Measurements from ENCODE around the genes KHDC1, DDX43, CGAS and MTO1.

GRCh38 chr6:70552592-70553072, 14.1 kb upstream of the SDHAF4 start:
- RRBS = no CpG with 5 or more reads among the region's 6 CpGs
CAGE:
- cytosol, long polyA plus RNA = no peak
- long polyA plus RNA = no peak
- nucleus, long polyA plus RNA = no peak

DNA sequence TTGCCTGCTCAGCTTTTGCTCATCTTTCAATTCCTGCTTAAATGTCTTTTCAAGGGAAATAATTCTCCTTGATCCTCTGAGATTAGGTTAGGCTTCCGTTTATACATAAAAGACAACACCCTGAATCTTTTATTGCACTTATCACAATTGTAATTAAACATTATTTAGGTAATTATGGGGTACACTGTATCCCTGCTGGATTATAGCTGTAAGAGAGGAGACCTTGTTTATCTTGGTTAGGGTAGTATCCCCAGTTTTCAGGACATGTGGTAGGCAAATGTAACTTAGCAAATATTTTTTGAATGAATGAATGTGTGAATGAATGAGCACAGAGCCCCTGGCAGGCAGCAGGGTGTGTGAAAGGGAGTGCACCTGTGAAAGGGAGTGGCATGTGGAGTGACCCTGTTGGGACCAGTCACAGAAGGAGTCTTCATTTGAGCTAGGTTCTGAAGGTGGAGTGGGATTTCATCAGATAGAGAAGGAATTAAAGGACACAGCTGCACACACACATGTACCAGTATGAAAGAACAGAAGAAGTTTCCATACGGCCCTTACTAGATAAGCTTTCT, 4.8 kb downstream of the SMAP1 start:
- RRBS = no CpG with 5 or more reads among the region's 2 CpGs
CAGE:
- cytosol, long polyA plus RNA = no peak
- long polyA plus RNA = no peak
- nucleus, long polyA plus RNA = no peak

DNA sequence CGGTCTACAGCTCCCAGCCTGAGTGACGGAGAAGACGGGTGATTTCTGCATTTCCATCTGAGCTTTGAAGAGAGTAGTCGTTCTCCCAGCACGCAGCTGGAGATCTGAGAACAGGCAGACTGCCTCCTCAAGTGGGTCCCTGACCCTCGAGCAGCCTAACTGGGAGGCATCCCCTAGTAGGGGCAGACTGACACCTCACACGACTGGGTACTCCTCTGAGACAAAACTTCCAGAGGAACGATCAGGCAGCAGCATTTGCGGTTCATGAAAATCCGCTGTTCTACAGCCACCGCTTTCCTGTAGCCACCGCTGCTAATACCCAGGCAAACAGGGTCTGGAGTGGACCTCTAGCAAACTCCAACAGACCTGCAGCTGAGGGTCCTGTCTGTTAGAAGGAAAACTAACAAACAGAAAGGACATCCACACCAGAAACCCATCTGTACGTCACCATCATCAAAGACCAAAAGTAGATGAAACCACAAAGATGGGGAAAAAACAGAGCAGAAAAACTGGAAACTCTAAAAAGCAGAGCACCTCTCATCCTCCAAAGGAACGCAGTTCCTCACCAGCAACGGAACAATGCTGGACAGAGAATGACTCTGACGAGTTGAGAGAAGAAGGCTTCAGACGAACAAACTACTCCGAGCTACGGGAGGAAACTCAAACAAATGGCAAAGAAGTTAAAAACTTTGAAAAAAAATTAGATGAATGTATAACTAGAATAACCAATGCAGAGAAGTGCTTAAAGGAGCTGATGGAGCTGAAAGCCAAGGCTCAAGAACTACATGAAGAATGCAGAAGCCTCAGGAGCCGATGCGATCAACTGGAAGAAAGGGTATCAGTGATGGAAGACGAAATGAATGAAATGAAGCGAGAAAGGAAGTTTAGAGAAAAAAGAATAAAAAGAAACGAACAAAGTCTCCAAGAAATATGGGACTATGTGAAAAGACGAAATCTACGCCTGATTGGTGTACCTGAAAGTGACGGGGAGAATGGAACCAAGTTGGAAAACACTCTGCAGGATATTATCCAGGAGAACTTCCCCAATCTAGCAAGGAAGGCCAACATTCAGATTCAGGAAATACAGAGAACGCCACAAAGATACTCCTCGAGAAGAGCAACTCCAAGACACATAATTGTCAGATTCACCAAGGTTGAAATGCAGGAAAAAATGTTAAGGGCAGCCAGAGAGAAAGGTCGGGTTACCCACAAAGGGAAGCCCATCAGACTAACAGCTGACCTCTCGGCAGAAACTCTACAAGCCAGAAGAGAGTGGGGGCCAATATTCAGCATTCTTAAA, 115.6 kb downstream of the SMAP1 start:
- RRBS = no CpG with 5 or more reads among the region's 31 CpGs
CAGE:
- cytosol, long polyA plus RNA = no peak
- long polyA plus RNA = no peak
- nucleus, long polyA plus RNA = no peak

DNA sequence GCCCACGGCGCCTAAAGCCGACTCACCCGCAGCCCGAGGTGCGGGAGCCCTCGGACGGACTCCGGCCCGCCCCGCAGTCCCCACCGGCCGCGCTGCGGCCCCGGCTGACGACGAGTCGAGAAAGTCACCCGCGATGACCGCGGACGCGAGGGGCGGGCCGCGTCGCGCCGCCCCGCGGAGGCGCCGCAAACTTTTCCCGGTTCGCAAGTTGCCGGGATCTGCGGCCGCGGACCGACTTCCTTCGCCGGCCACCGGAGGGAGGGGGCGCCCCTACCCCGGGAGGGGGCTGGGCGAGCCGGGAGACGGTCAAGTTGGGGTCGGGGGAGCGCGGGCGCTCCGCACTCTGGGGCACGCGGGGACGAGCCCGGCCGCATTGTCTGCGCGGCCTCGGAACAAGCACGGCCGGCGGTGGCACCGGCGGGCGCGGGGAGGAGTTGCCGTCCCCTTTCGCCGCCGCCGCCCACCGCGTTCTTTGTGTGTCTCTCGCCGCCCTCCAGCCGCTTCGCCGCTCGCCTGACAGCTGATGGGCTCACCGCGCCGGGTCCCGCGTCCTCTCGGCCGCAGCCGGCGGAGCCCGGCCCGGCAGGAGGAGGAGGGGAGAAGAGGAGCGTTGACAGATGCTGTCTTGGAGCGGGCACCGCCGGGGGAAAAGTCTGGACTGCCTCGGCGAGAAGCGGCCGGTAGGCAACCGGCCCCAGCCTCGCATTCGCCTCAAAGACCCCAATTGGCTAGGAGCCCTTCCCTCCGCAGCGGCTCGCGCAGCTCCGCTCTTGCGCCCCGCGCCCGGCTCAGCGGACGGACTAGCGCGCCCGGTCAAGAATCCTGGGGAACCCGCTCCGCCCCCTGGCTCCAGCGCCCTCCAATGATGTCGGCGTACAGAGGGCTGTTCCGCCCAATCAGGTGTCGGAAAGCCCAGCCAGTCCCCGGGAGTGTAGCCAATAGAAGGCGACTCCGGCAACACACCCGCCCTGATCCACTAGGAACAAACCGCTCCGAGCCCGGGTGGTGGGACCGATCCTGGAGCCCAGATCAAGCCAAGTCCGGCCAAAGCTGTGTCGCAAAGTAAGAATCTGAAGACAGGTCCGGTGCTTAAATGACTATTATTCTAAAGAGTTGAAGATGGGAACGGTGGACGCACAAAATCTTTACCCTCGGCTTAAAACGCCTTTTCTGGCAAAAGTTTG, 131.8 kb downstream of the OGFRL1 start:
- RRBS = 2% methylated on average over 58 of the region's 141 CpGs
CAGE:
- cytosol, long polyA plus RNA = no peak
- long polyA plus RNA = no peak
- nucleus, long polyA plus RNA = no peak

DNA sequence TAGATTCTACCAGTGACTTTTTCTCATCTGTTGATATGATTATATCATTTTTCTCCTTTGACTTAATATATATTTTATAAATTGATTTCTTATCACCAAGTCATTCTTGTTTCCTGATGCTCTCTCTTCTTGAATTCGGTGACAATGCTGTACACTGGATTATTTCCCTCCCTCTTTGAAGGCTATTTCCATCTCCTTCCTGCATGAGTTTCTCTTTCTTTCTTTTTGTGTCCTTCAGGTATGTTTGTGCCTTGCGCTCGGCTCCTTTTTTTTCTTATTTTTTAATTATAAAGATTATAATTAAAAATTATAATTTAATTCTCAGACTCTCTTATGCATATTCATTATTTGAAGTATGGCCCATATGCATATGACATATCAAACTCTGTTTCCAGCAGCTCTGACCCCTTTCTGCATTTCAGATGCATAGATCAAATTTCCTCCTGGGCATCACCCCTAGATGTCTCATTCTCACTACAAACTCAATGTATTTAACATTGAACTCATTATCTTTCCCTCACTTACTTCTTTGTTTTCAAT, 232.8 kb upstream of the RIMS1 start:
- RRBS = no CpG with 5 or more reads among the region's 3 CpGs
CAGE:
- cytosol, long polyA plus RNA = no peak
- long polyA plus RNA = no peak
- nucleus, long polyA plus RNA = no peak

DNA sequence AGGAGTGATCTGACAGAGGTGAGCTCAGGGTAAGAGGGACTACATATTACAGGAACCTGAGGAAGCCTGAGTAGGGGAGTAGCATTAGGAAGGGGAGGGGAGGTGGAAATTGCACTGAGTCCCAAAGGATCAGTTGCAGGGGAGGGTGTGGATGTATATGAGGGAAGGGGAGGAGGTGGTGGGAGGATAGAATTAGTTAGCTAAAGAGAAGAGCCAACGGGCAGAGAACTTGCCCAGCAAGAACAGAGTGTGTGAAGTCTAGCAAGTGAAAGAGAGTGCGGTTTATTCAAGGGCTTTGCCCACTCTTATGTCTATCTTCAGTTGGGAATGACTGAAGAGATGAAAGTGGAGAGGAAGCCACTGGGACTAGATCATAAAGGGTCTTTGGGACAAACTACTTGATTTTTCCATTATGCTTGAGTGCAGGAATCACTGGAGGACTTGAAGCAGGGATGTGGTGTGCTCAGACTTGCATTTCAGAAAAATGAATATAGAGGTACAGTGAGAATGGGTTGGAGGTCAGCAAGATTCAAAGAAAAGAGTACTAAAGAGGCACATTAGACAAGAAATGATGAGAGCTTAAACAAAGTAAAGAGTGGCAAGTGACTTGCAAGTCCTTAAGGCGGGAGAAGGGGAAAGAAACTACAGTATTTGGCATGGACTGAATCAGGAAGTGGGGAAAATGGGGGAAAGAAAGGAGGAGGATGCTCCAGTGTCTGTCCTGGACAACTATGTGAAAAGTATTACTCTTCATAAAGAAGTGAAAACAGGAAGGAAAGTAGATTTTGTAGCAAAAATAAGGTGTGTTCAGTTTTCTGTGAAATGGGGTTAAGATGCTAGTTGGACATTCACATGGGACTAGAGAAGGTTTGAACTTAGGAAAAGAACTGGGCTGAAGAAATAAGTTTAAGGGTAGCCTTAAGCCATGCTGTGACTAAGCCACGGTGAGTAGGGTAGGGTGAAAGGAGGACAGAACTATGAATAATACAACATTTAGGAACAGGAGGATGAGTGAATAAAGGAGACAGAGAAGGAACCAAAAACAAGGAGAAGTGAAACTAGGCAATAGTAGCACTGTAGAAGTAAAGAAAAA, 110.7 kb downstream of the KCNQ5 start:
- RRBS = no CpG with 5 or more reads among the region's 4 CpGs
CAGE:
- cytosol, long polyA plus RNA = no peak
- long polyA plus RNA = no peak
- nucleus, long polyA plus RNA = no peak

- RRBS = 2% methylated on average over 31 of the region's 61 CpGs
CAGE:
- cytosol, long polyA plus RNA = start-site peak on the plus strand at chr6:73263203-73263273, 62 and 99 reads in 2 replicates
- long polyA plus RNA = no peak
- nucleus, long polyA plus RNA = start-site peak on the plus strand at chr6:73263207-73263276, 113 and 130 reads in 2 replicates
These were observed at the start of gene KHDC1 for GRCh38 chr6:73262726-73263540. Gene KHDC1, minus strand, starts transcription at chr6:73263196.

GRCh38 chr6:73264249-73265015, 1.4 kb upstream of the KHDC1 start:
- RRBS = no CpG with 5 or more reads among the region's 6 CpGs
CAGE:
- cytosol, long polyA plus RNA = no peak
- long polyA plus RNA = no peak
- nucleus, long polyA plus RNA = no peak

GRCh38 chr6:73394483-73394970, at the start of gene DDX43:
Gene DDX43, plus strand, starts transcription at chr6:73394828.
- RRBS = no CpG with 5 or more reads among the region's 35 CpGs
CAGE:
- cytosol, long polyA plus RNA = no peak
- long polyA plus RNA = no peak
- nucleus, long polyA plus RNA = no peak

GRCh38 chr6:73451784-73452544, at the start of gene CGAS:
Gene CGAS, minus strand, starts transcription at chr6:73452297.
- RRBS = 3% methylated on average over 20 of the region's 61 CpGs
CAGE:
- cytosol, long polyA plus RNA = no peak
- long polyA plus RNA = no peak
- nucleus, long polyA plus RNA = no peak

DNA sequence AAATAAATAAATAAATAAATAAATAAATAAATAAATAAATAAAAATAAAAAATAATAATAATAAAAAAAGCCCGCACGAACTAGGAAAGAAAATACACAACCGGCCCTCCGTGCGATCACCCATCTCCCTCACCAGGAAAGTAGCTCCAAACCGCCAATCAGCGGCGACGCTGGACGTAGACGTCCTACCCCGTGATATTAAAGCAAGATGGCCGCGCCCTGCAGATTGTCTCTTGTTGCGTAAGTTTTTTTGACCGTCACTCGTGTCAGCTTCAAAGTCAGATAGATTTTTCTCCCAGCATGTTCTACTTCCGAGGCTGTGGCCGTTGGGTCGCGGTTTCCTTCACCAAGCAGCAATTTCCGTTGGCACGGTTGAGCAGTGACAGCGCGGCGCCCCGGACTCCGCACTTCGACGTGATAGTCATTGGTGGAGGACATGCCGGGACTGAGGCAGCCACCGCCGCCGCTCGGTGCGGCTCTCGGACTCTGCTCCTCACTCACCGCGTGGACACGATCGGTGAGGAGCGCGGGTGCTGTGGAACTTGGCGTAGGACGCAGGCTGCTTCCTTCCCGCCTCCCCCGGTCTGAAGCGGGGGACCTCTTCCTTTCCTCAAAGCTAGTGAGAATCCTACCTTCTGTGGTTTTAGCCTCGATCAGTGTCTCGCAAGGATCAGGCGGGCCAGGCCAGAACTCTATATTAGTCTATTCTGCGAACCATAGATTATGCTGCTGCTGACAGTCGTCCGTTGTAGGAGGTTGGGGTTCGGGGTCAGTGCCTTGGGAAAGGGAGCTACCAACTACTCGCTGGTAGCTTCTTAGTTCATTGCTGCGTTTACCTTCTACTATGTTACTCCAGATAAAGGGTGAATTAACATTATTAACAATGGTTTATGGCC, at the start of gene MTO1:
MTO1 (plus strand) TSS at position 183 of the 896 bp plus-strand sequence.
- RRBS = 2% methylated on average over 3 of the region's 57 CpGs
CAGE:
- cytosol, long polyA plus RNA = start-site peak on the plus strand centred at position 210 of the sequence, 44 bp wide, 39 and 173 reads in 2 replicates
- long polyA plus RNA = start-site peak on the plus strand centred at position 215 of the sequence, 58 bp wide, 168 and 120 reads in 2 replicates
- nucleus, long polyA plus RNA = no peak

GRCh38 chr6:73515865-73516458, 4.9 kb downstream of the EEF1A1 start:
- RRBS = no CpG with 5 or more reads among the region's 3 CpGs
CAGE:
- cytosol, long polyA plus RNA = no peak
- long polyA plus RNA = no peak
- nucleus, long polyA plus RNA = no peak

- RRBS = no CpG with 5 or more reads among the region's 14 CpGs
CAGE:
- cytosol, long polyA plus RNA = no peak
- long polyA plus RNA = no peak
- nucleus, long polyA plus RNA = no peak
These were observed 2.6 kb downstream of the EEF1A1 start for GRCh38 chr6:73518139-73518734.

DNA sequence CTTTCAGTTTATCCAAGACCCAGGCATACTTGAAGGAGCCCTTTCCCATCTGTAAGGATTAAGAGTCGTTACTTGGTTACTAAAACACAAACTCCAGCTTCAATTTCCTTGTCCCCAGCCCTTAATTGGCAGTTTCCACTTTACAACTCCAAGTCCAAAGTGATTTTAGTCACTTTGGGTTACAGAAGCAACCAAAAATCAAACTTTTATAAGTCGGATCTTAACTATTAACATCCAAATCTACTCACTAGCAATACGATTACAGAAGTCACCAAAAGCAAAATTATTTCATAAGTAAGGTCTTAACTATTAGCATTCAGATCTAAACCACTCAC, 1.4 kb downstream of the EEF1A1 start:
- RRBS = no CpG with 5 or more reads among the region's 3 CpGs
CAGE:
- cytosol, long polyA plus RNA = no peak
- long polyA plus RNA = no peak
- nucleus, long polyA plus RNA = no peak

- RRBS = no CpG with 5 or more reads among the region's 4 CpGs
CAGE:
- cytosol, long polyA plus RNA = no peak
- long polyA plus RNA = no peak
- nucleus, long polyA plus RNA = no peak
These were observed 379.4 kb downstream of the CD109 start for GRCh38 chr6:74075379-74075909.

GRCh38 chr6:75075869-75076535, 129.9 kb downstream of the COL12A1 start:
- RRBS = no CpG with 5 or more reads among the region's 9 CpGs
CAGE:
- cytosol, long polyA plus RNA = no peak
- long polyA plus RNA = no peak
- nucleus, long polyA plus RNA = no peak

DNA sequence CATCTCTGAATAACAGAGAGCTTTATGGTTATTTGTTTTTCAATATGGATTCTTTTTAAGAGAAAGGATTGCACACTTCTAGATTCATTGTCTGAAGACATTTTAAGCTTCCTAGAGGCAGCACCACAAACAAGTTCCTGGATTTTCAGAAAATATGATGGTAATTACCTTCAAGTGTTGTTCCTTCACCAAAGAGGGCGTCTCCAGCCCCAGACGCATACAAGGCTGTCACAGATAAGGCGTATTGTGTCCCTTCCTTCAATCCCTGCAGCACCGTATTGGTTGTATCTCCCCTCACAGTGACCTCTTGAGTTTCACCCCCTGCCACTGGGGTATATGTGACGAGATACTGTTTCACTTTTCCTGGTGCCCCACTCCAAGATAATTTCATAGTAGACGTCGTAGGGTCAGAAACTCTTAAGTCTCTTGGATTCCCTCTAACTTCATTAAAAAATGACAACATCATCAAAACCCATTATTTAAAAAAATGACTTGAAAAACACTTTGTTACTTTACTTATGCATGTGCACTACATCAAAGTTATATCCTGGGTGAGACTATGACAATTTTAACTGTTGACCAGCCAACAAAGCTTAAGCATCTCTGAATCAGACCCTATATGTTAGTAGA, 30.9 kb downstream of the COL12A1 start:
- RRBS = no CpG with 5 or more reads among the region's 7 CpGs
CAGE:
- cytosol, long polyA plus RNA = start-site peak on the minus strand centred at position 263 of the sequence, 123 bp wide, 45 and 85 reads in 2 replicates
- long polyA plus RNA = no peak
- nucleus, long polyA plus RNA = start-site peak on the minus strand centred at position 204 of the sequence, 24 bp wide, 29 and 28 reads in 2 replicates; start-site peak on the minus strand centred at position 305 of the sequence, 33 bp wide, 26 and 30 reads in 2 replicates

DNA sequence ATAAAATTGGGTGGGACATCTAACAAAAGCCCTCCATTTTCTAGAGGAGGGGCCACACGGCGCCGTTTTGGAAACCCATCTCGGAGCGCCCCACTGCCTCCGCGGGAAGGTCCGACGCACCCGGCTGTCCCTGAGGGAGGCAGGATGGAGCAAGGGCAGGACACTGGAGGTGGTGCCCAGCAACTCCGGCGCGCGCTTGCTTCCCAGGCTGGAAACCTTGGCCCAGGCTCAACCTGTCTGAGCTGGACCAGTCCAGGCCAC, 4.1 kb downstream of the COL12A1 start:
- RRBS = 21% methylated on average over 2 of the region's 14 CpGs
CAGE:
- cytosol, long polyA plus RNA = no peak
- long polyA plus RNA = no peak
- nucleus, long polyA plus RNA = no peak

DNA sequence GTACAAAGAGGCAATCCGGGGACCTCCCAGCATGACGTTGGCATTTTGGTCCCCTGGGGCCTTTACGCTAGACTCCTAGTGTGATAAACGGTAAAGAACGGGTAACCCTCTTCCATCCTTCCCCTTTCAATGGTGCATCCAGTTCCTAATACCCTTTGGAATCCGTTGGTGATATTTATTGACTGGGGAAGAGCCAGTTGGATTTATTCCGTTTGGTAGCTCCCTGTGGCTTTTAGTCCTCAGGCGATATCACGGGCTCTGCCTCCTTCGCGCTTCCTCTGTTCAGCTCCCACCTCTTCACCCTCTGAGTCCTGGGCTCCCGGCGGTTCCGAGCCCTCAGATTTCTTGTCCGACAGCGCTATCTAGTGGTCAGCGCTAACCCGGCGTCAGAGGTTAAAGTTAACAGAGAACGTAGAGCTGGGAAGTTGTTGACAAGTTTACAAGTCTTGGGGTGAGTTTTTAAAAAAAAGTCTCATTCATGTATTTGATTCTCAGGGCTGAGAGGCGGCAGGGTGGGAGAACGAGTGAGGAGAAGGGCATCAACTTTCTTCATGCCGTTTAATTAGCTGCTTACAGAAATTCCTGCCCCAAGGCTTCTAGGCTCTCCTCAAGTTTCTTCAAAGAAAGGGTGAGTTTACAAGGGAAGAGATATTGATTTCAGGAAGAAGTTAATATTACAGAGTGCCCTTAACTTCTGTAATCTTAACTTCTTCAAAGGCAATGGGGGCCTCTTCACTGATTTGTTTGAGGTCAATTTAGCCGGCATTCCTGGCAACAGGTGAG, 3.1 kb upstream of the COL12A1 start:
- RRBS = 2% methylated on average over 7 of the region's 24 CpGs
CAGE:
- cytosol, long polyA plus RNA = no peak
- long polyA plus RNA = no peak
- nucleus, long polyA plus RNA = no peak

GRCh38 chr6:75255787-75256553, 12.4 kb upstream of the COX7A2 start:
- RRBS = no CpG with 5 or more reads among the region's 8 CpGs
CAGE:
- cytosol, long polyA plus RNA = no peak
- long polyA plus RNA = no peak
- nucleus, long polyA plus RNA = no peak

Measured in IMR-90 (cell line).